Foreskin fibroblast (primary cell): ENCODE measurements around the genes SCYGR2, SCYGR6 and PID1.

DNA sequence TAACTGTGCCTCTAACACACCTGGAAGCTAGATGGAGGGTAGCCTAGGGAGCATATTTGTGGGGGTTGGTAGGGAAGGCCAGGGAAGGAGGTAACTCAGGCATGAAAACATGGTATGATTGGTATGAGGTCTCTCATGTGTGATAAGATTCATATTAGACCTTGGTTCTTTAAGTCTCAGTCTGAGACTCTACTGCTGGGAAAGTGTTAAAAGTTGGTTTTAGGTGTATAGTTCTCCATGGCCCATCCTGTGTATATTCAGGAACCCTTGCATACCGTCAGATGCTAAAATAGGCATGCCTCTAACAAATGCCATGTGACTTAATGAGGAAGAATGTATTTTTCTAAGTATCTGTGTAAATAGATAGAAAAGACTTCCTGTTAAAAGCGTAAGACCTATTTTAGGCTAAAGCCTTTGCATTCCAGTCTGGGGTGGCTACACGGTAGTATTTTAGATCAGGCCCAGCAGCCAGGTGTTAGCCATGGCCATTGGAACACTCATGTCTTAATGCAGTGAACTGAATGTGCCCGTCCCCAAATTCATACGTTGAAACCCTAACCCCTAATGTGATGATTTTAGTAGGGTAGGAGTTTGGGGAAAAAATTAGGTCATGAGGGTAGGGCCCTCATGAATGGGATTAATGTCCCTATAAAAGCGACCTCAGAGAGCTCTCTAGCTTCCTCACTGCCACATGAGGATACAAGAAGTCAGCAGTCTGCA, 73.3 kb downstream of the RHBDD1 start:
- RRBS: no CpG with 5 or more reads among the region's 6 CpGs

- RRBS: no CpG with 5 or more reads among the region's 6 CpGs
Measured at GRCh38 chr2:226985035-226985499, 149.2 kb downstream of the RHBDD1 start.

- RRBS: no CpG with 5 or more reads among the region's 1 CpG
Measured at GRCh38 chr2:227186820-227187150, 22.4 kb downstream of the COL4A3 start.

DNA sequence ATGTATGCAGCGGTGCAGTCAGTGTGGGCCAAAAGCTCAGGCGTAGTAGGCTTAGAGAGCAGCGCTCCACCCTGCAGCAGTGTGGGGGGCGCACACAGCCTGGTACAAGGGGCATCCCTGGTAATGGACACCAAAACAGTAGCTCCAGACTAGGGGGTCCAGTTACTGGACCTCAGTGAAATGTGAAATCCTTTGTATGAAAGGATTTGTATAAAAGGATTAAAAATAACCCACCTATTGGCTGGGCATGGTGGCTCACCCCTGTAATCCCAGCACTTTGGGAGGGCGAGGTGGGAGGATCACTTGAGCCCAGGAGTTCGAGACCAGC, 1.6 kb upstream of the TM4SF20 start:
- RRBS: no CpG with 5 or more reads among the region's 6 CpGs

- RRBS: no CpG with 5 or more reads among the region's 10 CpGs
Measured at GRCh38 chr2:227416015-227416631, 28.4 kb upstream of the SCYGR1 start.

GRCh38 chr2:227598553-227598985, at the start of gene SCYGR2:
Gene SCYGR2 (plus strand): TSS chr2:227598893.
- RRBS: no CpG with 5 or more reads among the region's 3 CpGs

GRCh38 chr2:227706390-227707197, 11.2 kb downstream of the SLC19A3 start:
- RRBS: no CpG with 5 or more reads among the region's 12 CpGs

GRCh38 chr2:227724692-227724991, at the start of gene SCYGR6:
Gene SCYGR6 (minus strand): TSS chr2:227724757.
- RRBS: no CpG with 5 or more reads among the region's 4 CpGs

GRCh38 chr2:227781115-227781621, 32.5 kb upstream of the CCL20 start:
- RRBS: no CpG with 5 or more reads among the region's 13 CpGs

DNA sequence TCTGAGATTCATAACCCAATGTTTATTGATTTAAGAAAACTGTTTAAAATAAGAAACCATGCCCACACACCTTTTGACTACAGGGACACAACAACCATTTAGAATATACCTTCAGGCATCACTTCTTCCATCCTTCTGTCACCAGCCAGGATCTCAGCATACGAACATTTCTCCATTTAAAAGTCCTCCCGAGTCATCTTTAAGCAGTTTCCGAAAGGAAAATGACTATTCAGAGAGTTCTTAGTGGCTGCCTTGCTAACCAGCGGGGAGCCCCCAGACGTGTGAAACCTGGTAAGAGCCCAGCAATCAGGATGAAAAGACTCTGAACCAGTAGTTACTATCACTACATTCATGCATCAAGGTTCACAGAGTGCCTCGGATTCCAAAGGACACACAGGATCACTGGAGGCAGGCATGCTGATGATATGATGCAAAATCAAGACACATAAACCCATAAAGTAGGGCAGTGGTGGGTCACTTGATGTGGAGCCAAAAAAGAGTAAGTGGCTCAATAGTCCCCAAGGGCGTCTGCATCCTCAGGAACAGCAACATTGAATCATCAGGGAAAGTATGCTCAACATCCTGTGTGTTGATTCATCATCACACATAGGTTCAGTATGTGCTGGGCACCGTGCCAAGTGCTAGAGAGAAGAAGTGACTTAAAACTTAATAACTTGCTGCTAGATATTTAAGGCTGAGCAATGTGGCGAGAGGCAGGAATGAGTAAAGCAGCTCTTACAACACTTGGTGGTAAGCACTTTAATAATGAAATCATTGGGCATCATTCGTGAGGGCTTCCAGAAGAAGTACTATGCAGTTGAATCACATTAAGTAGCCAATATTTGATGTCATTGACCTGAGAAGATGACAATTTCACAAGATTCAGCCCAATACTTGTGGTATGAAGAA, 4.4 kb downstream of the CCL20 start:
- RRBS: no CpG with 5 or more reads among the region's 10 CpGs

- RRBS: no CpG with 5 or more reads among the region's 2 CpGs
Measured at GRCh38 chr2:227953270-227953552, 81.8 kb downstream of the DAW1 start.

DNA sequence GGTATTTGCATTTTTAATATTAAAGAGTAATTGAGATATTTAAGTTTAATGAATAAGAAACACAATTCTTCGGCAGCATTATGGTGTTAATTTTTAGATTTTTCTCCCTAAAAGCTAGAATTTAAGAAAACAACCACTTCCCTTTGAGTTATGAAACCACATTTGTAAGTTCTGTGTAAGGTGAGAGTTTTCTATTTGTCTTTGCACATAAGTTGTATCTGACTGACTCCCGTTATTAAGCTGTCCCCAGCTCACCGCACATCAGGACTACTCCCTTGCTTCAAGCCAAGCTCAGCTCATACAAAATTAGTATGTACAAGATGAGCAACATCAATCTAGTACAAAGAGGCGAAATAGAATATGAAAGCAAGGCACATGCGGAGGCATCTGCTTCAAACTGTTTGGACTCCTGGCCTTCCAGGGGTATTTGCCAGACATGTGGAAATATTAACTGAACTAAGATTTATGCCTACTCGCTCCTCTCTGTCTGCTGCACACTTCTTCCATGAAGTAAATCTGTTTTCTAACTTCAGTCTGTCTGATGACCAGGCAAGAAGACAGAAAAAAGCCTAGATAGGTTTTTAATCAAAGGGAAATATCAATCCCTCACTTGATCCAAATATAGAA, 499.9 kb downstream of the PID1 start:
- RRBS: no CpG with 5 or more reads among the region's 6 CpGs

DNA sequence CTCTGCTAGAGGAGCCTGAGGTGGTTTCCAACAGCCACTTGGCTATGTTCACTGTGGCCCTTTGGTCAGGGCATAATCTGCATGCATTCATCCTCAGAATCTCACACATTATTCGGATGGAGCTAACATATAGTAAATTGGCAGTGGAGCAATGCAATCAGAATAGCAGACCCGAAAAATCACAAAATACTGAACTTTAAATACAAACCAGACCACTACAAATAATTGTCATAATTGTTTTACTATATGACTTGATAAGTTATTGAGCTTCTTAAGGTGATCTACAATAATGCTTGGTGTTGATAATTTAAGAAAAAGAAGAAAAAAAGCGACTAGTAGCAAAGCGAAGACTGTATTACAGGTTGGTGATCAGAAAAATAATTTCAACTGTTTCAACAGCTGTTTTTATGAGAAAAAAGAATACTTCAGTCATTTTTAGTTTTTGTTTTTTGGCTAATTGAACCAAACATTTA, 253.8 kb downstream of the PID1 start:
- RRBS: no CpG with 5 or more reads among the region's 4 CpGs

GRCh38 chr2:229116788-229117266, 154.3 kb downstream of the PID1 start:
- RRBS: no CpG with 5 or more reads among the region's 3 CpGs

DNA sequence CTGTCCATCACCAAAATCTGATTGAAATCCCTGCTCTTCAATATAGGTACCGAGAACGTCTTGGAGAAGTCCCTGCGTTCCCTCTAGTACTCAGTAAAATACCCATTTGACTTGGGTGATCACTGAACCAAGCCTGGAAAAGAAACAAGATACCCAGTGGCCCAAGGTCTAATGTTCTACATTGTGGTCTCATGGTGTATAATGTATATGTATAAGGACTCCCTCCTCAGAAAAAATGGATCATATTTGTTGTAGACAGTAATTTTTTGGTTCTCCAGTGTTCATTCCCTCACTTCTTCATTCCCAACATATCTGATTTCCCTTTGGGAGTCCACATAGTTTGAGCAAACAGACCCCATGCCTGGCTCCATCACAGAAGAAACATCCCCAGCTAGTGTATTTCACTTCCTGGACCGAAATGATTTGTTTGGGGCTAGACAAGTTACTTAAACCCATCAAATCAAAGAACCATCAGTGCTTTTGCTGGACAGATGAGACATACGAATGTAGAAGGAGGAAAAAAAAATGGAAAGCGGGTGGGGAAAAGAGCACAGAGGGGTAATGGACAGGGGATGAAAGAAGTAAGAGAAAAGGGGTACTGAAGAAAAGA, 132.6 kb downstream of the PID1 start:
- RRBS: no CpG with 5 or more reads among the region's 6 CpGs

- RRBS: no CpG with 5 or more reads among the region's 4 CpGs
Measured at GRCh38 chr2:229193118-229193686, 77.9 kb downstream of the PID1 start.

DNA sequence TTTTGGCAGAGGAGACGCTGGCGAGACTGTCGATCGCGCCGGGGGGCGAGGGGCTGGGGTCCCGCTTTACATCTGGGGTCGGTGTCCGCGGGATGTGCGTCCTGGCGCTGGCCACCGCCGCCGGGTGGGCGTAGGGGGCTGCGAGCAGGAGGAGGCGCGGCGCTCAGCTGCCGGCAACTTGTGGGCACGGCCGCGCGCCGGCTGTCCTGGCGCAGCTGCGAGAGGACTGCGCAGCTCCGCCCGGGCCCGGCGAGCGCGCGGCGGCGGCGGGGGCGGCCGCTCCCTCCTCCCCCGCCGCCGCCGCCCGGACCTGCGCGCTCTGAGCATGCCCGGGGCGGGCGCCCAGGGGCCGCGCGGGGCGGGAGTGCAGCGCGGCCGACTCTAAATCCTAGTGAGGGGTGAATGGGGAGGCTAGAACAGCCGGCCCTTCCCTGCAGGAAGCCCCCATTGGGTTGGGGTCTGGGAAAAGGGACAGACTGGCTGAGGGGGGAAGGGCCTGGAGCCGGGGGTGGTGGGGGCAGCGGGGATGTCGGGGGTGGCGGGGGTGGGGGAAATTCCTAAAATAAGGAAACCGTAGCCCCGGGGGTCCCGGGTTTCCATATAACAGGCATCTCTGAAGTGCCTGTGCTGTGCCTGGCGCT, at the start of gene PID1:
TSS of gene PID1 (minus strand) at position 230 of the 641 bp plus-strand sequence.
- RRBS: 2% methylated on average over 52 of the region's 68 CpGs

GRCh38 chr2:229297283-229297782, 26.2 kb upstream of the PID1 start:
- RRBS: no CpG with 5 or more reads among the region's 6 CpGs

- RRBS: no CpG with 5 or more reads among the region's 1 CpG
Measured at GRCh38 chr2:229339580-229339836, 68.4 kb upstream of the PID1 start.

GRCh38 chr2:229586766-229587407, 127.5 kb downstream of the DNER start:
- RRBS: 3% methylated on average over 4 of the region's 17 CpGs